A375 (cell line): Measurements from ENCODE around the gene C9orf57.

DNA sequence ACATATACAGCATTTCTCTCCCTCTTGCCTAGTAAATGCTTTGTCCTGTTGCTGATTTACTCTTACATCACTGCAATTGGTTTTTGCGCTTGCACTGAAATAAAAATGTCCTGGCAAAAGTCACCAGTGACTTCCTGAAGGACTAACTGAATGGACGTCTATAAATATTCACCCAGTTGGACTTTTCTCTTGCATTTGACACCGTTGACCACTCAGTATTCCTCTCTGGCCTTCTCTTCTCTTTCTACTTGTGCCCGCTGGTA is 170.6 kb upstream of the KLF9 start:
- RAMPAGE, long total RNA, result no peak

GRCh38 chr9:71684725-71685109 is 83.6 kb downstream of the CEMIP2 start:
- RAMPAGE, long total RNA, result no peak

DNA sequence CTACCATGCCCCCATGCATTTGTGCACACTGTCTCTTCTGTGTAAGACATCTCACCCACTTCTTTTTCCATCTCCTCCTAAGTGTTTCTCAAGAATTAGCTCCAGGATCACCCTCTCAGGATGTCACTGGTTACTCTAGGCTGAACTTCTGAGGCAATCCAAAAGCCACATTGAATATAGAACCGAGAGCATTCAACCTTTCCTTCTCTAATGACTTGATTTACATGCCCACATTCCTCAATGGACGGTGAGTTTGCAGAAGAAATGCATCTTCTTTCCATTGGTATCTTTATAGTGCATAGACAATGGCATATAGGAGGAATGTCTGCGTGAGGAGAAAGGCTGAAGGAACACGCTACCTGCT is 68.6 kb downstream of the CEMIP2 start:
- RAMPAGE, long total RNA, result no peak

GRCh38 chr9:71756568-71757053 is 11.7 kb downstream of the CEMIP2 start:
- RAMPAGE, long total RNA, result no peak

DNA sequence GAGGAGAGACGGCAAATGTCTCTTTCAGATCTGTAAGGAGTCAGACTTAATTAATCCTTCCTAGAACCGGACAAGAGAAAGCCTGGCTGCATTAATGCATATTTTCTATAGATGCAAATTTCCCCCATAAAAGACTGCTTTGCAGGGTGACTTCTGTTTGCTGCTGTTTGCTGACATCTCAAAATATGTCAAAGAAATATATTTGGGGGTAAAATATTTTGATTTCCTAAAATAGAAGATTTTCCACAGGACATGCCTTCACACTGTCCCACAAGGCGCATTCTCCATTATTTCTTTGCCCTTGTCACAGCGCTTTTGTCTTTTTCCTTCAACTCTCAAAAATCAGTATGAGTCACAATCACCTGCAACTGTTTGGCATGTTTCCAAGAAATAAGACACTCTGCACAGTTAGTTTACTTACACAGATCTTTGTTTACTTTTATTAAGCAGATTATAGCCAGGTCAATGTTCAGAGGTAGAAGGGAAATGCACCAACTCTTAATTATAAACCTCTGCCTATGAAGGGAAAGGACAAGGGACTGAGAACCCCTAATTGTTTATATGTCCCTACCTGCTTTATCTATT is 9.6 kb downstream of the CEMIP2 start:
- RAMPAGE, long total RNA, result no peak

DNA sequence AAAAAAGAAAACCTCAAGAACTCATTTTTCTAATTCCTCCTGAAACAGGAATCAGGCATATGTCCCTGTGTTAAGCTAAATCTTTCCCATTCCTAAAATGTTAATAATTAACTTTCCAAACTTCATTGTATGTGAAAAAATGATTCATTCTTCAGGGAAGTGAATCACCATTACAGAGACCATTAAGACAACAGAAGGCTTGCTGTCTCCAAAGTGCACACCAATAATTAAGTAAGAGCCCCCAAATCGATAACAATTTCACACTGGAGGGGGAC is 5.3 kb downstream of the CEMIP2 start:
- RAMPAGE, long total RNA, result no peak

DNA sequence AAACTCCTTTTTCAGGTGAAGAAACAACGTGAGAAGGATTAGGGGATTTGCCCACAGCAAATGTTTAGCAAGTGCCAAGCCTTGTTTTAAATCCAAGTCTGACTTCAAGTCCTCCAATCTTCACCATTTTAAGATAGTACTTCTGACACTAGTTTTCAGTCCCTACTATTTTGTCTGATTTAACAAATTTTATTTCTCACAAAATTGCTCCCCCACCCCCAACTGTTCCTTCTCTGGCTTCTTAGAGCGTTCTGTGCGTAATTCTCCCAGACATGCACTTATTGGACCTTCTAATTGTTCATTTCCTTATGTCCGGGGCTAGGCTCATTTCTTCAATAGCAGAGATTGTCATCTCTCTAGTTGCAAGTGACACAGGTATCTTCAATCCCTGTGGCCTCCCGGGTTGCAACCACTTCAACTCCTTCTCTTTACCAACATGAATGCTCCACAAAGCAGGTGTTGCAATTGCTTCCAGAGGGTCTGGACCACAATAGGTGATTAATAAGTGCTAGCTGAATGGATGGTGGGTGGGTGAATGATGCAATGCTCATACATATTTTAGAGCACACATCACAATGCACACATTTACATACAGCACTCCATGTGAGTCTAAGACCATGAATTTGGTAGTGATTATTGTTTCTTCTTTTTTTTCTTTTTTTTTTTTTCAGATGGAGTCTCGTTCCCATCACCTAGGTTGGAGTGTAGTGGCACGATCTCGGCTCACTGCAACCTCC is 2.7 kb downstream of the CEMIP2 start:
- RAMPAGE, long total RNA, result no peak

- RAMPAGE, long total RNA, result no peak
Measured at GRCh38 chr9:71768990-71770191, 1.1 kb upstream of the CEMIP2 start.

DNA sequence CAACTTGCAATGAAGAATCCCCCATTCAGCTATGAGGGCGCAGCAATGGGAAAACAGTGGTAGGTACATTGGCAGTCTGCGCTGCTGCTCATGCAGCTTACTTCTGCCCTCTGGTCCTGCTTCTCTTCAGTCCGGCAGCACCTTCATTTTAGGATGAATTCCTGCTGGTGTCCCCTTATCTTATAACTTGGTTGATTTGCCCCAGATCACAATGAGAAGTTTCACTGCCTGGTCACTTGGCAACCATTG is 26.4 kb upstream of the CEMIP2 start:
- RAMPAGE, long total RNA, result no peak

DNA sequence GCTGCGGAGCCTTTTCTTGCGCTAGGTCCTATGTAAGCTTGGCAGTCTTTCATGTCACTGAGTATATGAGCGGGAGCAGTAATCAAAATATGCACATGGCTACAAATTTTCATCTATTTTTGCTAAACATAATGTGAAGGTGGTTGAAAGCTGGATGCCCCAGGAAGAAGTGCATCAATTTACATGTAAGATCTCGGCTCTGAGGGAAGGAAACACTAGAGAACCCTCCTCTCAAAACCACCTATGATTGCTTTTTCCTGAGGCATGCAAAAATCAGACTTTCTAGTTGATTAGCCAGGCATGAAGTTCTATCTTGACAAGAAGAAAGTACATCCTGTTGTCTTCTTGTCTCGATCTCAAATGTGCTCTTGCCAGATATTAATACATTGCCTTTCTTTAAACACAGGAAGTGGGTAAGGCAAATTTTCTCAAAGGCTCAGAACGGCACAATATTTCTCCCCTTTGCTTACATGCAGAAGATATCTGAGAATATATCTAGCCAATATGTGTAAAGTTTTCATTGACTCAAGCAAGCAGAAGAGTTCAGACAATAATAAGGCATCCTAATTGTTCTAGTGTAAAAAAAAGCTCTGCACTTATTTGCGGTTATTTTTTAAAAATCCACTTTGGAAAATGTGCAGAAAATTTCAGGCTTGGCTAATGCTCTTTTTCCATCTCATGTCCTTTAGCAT is 27.1 kb upstream of the CEMIP2 start:
- RAMPAGE, long total RNA, result no peak

DNA sequence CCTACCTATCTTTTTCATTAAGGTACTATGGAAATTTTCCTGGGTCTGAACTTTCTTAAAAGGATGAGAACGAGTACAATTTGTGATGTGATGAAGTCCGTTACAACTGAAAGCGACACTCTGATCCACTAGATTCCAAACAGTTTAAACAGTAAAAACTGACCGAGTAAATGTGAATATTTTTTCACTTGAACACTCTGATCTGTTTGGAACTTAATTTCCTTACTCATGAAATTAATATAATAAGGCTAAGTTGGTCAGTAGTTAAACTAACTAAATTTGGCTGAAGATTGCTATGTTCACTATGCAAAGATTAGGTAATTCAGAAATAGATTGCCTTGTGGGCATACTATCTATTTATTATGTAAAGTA is at the start of gene C9orf57:
TSS of gene C9orf57 (minus strand) at position 122 of the 372 bp plus-strand sequence.
- RAMPAGE, long total RNA, result no peak

GRCh38 chr9:72127892-72128201 is 21.4 kb upstream of the GDA start:
- RAMPAGE, long total RNA, result no peak

DNA sequence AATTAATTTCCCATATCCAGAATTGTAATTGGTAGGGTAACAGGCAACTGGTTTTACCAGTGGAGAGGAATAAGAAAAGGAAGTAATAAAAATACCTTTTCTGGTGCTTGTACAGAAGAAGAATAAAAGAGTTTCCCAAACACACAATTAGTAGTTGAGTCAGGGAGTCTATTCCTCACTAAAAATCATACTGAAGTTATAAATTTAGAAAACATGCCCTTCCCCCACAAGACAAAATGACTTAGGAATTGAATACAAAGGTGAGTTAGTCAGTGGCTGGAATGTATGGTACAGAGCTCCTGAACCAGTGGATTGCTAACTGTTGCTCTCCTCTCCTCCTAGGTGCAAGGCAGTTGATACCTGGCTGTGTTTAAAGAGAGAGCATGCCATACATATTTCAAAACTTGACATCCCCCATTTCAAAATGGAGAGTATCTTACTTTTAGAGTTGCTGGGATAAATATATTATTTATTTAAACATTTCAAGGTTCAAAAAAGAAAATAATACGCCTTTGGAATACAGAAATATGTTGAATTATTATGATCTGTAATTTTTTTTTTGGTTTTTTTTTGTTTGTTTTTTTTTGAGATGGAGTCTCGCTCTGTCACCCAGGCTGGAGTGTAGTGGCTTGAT is 1.9 kb downstream of the GDA start:
- RAMPAGE, long total RNA, result no peak

- RAMPAGE, long total RNA, result no peak
Measured at GRCh38 chr9:72154298-72155221, 5.3 kb downstream of the GDA start.

GRCh38 chr9:72168873-72169572 is 19.8 kb downstream of the GDA start:
- RAMPAGE, long total RNA, result no peak

GRCh38 chr9:72304798-72305691 is 60.0 kb downstream of the ZFAND5 start:
- RAMPAGE, long total RNA, result no peak

DNA sequence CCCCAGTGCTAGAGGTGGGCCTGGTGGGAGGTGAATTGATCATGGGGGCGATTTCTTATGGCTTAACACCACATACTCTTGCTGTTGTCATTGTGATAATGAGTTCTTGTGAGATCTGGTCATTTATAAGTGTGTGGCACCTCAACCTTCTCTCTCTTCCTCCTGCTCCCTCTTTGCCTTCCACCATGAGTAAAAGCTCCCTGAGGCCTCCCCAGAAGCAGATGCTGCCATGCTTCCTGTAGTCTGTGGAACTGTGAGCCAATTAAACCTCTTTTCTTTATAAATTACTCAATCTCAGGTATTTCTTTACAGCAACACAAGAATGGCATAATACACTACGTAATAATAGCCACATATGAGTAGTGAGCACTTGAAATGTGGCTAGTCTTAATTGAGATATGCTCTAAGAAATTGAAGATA is 17.1 kb downstream of the ZFAND5 start:
- RAMPAGE, long total RNA, result no peak

GRCh38 chr9:72455089-72455704 is 66.2 kb upstream of the TMC1 start:
- RAMPAGE, long total RNA, result no peak

- RAMPAGE, long total RNA, result no peak
Measured at GRCh38 chr9:72539961-72540456, 18.6 kb downstream of the TMC1 start.

DNA sequence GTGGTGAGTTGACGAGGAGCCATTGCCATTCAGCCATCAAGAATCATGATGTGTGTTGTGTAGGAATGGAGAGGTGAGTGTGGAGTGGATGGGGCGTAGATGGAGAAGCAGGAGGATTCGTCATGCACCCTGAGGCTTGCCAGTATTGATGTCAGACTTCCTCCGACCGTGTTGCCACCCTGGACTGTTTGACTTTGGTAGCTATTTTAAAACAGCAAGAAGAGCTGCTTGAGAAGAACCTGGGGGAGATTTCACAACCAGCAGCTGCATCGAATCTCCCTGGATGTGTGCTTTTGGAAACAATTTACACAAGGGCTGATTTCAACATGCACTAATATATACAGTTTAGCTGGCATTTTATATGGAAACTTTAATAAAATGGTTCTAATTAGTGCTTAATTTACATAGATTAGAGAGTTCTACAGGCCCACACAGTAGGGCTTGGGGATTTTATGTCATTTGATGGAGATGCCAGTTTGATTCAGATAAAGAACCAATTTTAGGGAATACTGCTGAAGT is 64.4 kb downstream of the TMC1 start:
- RAMPAGE, long total RNA, result no peak